AG10803 (cell line): Measurements from ENCODE around the genes TDO2 and PPID.

- RRBS, result no CpG with 5 or more reads among the region's 36 CpGs
These were observed 158.4 kb downstream of the DCHS2 start for GRCh38 chr4:154333040-154333679.

GRCh38 chr4:154618592-154619037, 6.2 kb upstream of the FGG start:
- RRBS, result no CpG with 5 or more reads among the region's 3 CpGs

- RRBS, result no CpG with 5 or more reads among the region's 10 CpGs
These were observed 16.1 kb upstream of the MAP9 start for GRCh38 chr4:155392797-155393270.

DNA sequence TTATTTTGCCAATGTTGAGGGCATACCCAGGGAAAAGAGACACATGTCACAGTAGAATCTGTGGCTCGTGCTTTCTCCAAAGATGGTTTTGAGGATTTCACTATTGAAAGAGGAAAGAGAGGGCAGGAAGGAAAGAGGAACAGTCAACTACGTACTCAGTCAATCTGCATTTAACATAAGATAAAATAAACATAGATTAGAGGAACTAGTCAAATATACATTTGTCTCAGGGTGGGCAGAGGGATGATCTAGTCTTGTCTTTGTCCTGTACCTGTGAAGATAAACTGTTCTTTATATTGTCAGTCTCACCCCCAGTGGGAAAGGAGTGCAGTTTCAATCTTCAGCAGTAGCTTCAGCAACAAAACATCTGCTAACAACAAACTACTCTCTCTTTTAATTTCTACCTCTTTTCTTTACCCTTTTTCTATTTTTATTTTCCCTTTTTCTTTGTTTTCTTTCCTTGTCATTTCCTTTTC, 51.6 kb upstream of the GUCY1A1 start:
- RRBS, result no CpG with 5 or more reads among the region's 2 CpGs

- RRBS, result no CpG with 5 or more reads among the region's 1 CpG
These were observed 20.0 kb downstream of the GUCY1B1 start for GRCh38 chr4:155778799-155779314.

GRCh38 chr4:155903395-155903775, at the start of gene TDO2:
TDO2 (plus strand) TSS chr4:155903696.
- RRBS, result no CpG with 5 or more reads among the region's 1 CpG

GRCh38 chr4:155909723-155910100, 6.2 kb downstream of the TDO2 start:
- RRBS, result no CpG with 5 or more reads among the region's 1 CpG

DNA sequence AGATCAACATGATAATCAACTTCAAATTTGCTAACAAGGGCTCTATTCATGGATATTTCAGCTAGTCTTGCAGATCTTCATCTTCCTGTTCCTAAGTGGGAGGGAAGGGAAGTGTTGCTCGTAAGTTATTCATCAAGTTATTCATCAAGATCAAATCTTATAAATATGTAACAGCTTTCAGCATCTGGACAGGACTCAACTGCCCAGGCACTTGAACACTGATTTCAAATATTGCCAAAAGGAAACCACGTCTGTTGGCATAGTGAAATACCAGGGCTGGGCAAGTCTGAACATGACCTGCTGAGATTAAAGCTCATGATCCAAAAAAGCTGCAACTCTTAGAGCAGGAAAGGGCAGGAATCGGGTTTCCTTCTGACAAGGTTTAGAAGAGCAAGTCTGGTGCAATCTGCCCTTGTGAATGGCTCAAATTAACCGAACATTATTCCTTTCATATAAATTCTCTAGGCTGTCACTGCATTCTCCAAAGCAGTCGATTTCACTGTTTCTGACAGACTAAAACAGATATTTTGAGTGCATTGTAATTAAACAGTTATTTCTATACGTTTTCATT, 200.2 kb downstream of the PDGFC start:
- RRBS, result no CpG with 5 or more reads among the region's 6 CpGs

DNA sequence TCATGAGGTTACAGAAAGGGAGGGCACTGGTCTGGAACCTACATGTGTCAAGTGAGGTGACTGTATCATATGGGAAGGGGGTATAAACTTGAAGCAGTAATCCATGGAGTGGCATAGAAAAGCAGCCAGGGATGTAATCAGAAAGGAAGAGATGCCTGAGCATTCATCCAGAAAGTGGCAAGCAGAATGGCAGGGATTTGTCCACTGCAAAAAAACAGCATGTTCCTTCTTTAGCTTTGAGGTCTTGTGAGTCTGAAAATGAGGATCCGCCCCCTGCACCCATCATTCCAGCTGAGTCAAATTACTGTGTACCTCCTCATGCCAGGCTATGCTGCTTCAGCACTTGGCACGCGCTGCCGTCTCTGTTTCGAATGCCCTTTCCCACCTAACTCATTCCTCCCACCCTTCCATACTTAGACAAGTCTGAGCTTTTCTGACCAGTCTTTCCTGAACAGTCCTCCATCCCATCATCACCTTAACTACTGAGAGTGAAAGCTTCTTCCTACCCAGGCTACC, 81.5 kb downstream of the PDGFC start:
- RRBS, result no CpG with 5 or more reads among the region's 5 CpGs

DNA sequence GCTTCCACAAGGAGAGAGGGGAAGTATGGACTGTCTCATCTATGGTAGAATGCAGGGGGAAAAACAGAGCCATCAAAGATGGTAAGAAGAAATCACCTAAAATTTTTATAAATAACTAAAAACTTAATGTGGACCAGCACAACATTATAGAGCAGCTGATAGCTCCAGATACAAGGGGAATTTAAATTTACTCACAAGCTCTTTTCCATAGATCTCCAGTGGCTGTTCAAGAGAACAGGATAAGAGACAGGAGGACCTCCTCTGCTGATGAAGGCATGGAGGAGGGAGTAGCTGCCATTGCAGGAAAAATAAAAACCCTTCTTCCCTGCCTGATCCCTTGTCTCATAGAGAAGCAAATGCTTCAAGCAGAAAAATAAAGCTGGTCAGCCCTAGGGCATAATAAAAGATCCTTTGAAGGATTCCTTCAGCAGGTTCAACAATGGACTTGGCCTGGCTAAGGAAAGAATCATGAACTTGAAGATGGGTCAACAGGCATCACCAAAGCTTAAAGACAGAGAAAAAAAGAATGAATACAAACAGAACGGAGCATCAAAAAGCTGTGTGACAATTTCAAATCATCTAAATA, 113.5 kb downstream of the GASK1B start:
- RRBS, result no CpG with 5 or more reads among the region's 1 CpG

GRCh38 chr4:158722746-158723927, at the start of gene PPID:
PPID (minus strand) TSS chr4:158723396.
- RRBS, result 2% methylated on average over 9 of the region's 71 CpGs

DNA sequence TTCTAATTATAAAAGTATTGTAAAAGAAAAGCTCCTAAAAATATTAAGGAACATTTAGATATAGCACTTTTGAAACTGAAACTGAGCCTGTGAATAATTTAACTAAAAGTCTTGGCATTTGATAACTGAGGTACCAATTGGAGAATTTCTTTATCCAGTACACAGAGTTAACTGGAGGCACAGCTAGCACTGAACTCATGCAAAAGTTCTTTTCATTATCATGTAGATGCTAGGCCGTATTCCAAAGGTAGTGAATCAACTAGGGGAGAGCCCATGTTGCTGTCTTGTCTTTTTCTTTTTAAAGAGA, 76.3 kb downstream of the FNIP2 start:
- RRBS, result no CpG with 5 or more reads among the region's 1 CpG

GRCh38 chr4:158896059-158896450, 127.2 kb downstream of the FNIP2 start:
- RRBS, result no CpG with 5 or more reads among the region's 4 CpGs

GRCh38 chr4:159105464-159106304, 2.8 kb downstream of the RAPGEF2 start:
- RRBS, result no CpG with 5 or more reads among the region's 7 CpGs

GRCh38 chr4:159150985-159151964, 48.4 kb downstream of the RAPGEF2 start:
- RRBS, result no CpG with 5 or more reads among the region's 5 CpGs

DNA sequence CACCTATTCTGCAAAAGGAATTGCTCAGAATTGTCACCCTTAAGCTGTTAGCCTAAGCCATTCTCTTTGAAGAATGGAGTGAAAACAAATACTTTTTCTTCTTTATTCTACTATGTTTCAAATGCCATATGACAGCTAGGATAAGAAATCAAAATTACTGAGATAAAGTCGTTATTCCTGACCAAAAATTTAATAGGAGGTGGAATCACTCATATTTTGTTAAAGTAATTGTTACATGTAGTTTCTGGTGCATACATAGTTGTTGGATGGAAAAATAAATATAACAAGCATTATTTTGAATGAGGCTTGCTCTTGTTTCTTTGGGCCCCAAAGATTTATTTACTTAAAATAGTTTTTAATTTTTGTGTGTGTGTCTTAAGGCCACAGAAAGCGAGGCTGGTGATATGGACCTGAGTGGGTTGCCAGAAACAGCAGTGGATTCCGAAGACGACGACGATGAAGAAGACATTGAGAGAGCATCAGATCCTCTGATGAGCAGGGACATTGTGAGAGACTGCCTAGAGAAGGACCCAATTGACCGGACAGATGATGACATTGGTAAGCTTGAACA, 211.4 kb downstream of the RAPGEF2 start:
- RRBS, result no CpG with 5 or more reads among the region's 7 CpGs

GRCh38 chr4:163161805-163162942, 4.5 kb downstream of the NAF1 start:
- RRBS, result no CpG with 5 or more reads among the region's 6 CpGs

DNA sequence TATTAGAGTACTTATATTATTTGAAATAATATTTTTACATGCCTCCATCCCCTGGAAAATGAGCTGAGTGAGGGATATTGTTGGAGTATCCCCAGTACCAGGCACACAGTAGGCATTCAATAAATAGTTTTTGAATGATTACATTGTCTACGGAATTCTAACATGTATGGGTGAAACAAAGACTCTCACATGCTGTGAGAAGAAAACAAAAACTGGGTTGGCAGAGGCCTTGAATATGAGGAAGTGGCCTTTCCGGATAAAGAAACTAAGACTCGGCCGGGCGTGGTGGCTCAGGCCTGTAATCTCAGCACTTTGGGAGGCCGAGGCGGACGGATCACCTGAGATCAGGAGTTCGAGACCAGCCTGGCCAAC, 910 bp upstream of the TMA16 start:
- RRBS, result no CpG with 5 or more reads among the region's 9 CpGs

GRCh38 chr4:163598114-163598422, 103.6 kb downstream of the TMA16 start:
- RRBS, result no CpG with 5 or more reads among the region's 4 CpGs